ENCODE results near the gene MYH4.

DNA sequence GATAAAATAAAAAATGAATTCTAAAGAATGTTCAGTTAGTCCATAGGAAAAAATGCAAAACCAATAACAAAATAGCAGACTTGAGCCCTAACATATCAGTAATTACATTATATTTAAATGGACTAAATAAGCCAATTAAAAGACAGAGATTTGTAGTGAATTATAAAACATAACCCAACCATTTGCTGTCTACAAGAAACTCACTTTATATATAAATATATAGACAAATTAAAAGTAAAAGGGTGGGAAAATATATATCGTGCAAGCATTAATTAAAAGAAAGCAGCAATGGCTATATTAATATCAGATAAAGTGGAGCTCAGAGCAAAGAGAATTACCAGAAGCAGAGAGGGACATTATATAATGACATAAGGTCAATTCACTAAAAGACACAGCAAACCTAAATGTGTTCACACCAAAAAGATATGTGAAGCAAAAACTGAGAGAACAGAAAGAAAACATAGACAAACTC, 36.4 kb downstream of the PIK3R5 start:
- PRO-cap: no peak

DNA sequence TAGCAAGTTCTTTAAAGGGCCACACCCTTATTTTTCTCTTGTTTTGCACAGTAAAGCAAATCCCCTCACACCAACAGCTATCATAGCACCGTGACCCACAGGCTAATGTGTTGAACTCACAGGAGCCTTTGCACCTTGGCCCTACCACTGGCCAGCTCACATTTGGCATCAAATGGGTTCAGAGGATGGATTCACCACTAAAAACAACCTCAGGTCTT, 12.2 kb downstream of the PIK3R5 start:
- PRO-cap: no peak

DNA sequence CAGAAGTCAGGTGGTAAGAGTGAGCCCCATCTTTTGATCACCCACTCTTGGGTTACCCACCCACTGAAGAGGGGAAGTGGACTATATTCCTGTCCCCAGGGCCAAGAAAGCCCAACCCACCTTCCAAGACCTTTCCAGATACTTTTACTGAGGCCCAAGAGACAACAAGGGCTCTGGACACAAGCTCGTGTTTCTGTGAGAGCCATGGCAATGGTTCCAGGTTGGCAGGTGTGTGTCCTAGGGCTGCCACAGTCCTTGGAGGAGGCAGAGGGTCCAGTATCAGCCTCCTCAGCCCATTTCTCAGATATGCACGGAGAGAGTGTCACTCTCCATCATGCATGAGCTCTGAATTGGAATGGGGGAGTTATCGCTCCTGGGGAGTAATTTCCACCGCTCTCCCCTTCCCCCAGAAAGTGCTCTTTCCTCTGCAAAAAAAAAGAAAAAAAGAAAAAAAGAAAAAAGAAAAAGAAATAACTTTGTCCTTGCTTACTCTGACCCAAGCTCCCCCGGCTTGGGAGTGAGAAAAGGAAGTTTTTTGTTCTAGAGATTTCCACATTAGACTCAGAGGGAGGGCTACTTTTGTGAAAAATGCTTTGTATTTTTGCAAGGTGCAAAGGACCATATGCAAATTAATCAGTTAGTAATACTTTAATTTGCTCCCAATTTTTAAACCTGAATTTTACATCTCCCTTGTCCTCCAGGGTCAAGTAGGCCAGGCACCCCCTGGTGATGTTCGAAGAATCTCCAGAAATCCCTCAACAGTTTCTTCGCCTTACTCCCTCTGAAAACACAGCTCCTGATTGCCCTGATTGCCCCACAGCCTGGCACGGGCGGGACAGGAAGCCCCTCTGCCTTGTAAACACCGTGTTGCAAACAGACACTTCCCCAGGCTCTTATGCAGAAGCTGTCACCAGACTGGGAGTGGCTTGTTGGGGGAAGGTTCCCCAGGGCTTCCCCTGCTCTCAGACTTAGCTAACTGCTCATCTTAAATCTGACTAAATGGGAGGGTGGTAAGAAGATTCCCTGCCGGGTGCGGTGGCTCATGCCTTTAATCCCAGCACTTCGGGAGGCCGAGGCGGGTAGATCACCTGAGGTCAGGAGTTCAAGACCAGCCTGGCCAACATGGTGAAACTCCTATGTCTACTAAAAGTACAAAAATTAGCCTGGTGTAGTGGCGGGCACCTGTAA, 11.5 kb downstream of the PIK3R5 start:
- PRO-cap: bidirectional peak, plus-strand start at position 998 of the sequence, minus-strand start at position 850 of the sequence

DNA sequence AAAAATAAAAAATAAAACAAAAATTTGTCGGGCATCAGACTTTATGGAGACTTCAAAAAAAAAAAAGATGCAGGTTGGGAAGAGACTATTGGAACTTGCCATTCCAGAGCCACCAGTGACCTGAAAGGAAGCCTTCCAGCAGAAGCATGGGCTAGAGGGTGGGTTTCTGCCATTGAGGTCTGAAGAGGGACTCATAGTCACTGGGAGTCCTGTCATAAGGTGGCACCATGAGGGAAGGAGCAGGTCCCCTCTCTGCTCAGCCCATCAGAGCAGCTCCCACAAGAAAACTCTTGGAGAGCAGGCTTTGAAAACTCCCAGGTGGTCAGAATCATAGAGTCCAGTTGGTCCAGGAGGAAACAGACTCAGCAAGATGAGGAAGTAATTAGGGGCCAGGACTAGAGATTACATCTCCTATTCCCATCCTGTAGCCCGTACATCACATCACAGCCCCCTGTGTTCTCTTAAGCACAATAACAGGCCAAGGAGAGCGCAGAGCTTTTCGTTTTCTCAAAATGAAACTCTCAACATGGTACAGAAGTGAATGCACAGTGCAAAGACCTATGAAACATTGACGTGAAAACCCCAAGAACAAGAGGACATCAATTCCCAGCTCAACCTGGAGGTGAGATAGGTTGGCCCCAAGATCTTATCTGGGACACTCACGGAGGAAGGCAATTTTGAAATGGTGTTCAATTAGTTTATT, 9.2 kb downstream of the PIK3R5 start:
- PRO-cap: no peak

- PRO-cap: no peak
Observed at GRCh38 chr17:9052641-9053052, 31.3 kb downstream of the NTN1 start.

DNA sequence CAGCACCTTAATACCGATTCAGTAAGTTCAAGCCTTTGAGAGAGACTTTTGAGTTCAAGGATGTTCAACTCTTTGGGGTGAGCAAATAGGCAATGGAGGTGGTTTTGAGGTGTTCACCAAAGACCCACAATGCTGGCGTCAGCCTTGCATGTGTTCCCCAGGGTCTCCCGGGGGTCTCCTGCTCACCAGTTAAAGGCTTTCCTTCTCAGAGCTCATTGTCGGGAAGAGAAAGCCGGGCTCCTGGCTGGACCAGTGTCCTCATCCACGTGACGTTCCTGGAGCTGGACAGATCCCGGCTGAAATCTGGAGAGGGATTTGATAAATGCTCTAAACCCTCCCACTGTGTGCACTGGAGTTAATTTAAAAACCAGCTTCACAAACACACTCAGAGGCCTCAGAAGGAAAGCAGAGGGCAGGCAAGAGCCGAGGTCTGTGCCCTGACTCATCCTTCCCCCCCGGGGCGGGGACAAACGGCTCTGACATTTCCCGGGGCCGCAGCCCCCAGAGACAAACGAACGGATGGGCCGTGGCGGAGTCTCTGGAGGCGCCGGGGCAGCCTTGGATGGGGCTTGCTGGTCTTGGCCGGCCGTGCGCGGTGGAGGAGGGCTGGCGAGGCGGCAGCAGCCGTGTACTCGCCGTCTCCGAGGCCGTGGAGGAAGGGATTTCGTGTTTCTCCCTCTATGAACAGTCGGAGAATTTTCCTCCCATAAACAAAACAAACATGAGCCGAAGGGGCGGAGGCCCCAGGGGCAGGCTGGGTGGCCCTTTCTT, 94.1 kb downstream of the NTN1 start:
- PRO-cap: no peak

GRCh38 chr17:9241592-9242177, 220.4 kb downstream of the NTN1 start:
- PRO-cap: no peak

GRCh38 chr17:9368598-9369193, 206.9 kb downstream of the STX8 start:
- PRO-cap: no peak

DNA sequence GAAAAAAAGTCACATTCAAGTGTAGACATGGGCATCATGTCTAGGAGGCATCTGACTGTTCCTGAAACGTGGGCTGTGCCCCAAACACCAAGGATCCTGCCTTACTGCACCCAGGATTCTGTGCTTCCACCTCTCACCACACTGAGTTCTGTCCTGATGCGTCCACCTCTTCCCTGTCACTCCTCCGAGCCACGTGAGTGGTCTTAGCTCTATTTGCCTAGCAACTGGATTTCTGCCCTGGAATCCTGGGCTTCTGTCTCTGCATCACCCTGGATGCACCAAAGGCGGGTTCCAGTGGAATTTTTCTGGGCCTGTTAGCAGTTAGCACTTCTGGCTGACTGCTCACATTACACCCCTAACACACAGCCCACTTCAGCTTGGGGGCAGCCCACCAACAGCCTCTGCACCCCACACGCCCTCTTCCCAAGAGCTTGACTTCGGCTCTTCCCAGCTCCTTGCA, 129.6 kb upstream of the RCVRN start:
- PRO-cap: no peak

DNA sequence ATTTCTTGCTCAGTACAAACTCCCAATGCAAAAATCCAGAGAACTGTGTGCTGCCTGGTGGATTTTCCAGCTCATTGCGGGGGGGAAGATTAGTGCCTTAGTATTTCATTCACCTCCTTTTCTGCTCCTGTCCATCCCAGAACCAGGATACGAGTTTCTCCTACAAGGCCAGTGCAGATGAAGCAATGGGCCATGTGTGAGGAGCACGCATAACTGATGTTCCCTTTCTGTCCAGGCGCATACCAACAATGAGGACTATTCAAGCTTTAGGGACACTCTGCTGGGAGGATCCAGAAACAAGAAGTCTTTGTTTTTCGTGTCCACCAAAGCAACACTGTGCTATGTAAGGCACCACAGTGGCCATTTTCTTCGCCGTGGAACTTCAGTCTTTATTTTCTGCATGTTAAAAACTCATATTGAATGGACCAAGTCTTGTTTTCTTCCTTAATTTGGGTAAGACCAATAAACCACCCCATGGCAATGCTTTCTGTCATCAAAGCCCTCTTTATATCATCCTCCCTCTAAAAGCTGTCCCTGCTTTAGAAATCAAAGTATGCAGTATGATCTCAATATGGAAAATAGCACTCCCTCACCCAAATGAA, 143.9 kb upstream of the RCVRN start:
- PRO-cap: no peak

GRCh38 chr17:10059523-10060470, 138.6 kb downstream of the GAS7 start:
- PRO-cap: no peak

GRCh38 chr17:10063462-10064644, 134.6 kb downstream of the GAS7 start:
- PRO-cap: no peak

GRCh38 chr17:10096018-10096969, 102.1 kb downstream of the GAS7 start:
- PRO-cap: no peak

DNA sequence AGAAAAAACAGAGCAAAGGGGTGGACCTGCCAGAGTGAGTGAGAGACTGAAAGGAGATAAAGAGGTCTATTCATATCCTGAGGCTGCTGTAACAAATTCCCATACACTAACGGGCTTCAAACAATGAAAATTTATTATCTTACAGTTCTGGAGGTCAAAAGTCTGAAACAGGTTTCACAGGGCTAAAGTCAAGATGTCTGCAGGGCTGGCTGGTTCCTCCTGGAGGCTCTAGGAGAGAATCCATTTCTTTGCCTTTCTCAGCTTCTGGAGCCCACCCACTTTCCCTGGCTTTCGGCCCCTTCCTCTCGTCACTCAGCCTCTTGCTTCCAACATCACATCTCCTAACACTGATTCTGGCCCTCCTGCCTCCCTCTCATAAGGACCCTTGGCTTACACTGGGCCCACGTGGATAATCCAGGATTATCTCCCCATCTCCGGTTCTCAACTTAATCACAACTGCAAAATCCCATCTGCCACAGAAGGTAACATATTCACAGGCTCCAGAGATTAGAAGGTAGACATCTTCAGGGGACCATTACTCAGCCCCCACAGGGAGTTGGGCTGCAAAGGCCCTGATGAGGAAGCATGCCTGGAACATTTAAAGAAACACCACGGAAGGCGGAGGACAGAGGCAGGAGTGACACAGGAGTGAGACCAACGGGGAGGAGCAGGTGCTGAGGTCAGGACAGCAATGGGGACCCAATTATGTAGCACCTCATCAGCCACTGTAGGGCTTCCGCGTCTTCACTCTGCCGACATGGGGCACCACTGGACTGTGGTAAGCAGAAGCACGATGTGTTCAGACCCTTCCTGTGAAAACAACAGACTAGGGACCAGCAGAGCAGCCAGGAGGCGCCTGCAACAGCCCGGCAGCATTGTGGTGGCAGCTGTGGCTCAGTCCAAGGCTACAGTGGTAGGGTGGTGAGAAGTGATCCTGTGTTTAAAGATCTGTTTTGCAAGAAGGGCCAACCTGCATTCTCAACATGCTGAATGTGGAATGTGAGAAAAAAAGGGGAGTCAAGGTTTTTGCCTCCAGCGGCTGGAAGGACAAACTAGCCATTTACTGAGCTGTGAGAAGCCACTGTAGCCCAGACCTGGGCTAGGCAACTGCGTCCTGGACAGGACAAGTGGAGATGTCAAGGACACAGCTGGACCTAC, 81.1 kb downstream of the GAS7 start:
- PRO-cap: no peak

- PRO-cap: no peak
Observed at GRCh38 chr17:10258525-10258816, 60.1 kb upstream of the GAS7 start.

DNA sequence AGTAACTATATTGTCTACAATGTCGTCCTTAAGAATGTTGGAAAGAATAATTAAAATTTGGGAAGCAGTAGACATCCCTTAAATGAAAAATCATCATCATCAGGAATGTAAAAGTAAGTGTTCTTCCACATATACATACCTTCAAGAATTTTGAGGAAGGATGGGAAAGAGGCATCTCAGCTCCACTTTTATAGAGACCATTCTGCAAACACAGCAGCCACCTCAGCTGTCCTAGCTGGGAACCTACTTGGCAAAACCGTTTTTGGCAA, at the start of gene MYH4:
MYH4 (minus strand) TSS at position 162 of the 269 bp plus-strand sequence.
- PRO-cap: no peak

GRCh38 chr17:10630162-10630639, 26.9 kb downstream of the MYH3 start:
- PRO-cap: no peak

- PRO-cap: no peak
Observed at GRCh38 chr17:10738398-10739106, 8.7 kb upstream of the TMEM220 start.

- PRO-cap: no peak
Observed at GRCh38 chr17:11925068-11925921, 72.0 kb downstream of the ZNF18 start.

DNA sequence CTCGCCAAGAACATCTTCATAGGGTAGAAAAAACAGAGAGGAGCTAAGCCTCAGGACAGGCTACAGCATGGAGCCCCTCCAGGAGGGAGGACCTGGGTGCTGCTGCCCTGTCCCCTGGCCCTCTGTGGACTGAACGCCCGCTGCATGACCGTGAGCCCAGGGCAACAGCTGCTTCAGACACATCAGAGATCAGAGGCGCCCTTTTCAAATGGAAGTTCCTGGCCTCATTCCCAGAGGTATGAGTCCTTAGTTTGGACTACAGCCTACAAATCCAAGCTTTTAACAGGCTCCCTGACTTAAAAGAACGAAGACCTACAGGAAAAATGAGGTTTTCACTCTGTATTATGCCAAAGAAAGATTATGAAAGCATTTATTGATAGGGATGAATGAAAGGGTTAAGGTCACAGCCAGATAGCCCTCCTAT, 48.5 kb downstream of the ZNF18 start:
- PRO-cap: no peak

All from neutrophil (primary cell).